Keratinocyte (primary cell): ENCODE measurements around a stretch of chr20.

DNA sequence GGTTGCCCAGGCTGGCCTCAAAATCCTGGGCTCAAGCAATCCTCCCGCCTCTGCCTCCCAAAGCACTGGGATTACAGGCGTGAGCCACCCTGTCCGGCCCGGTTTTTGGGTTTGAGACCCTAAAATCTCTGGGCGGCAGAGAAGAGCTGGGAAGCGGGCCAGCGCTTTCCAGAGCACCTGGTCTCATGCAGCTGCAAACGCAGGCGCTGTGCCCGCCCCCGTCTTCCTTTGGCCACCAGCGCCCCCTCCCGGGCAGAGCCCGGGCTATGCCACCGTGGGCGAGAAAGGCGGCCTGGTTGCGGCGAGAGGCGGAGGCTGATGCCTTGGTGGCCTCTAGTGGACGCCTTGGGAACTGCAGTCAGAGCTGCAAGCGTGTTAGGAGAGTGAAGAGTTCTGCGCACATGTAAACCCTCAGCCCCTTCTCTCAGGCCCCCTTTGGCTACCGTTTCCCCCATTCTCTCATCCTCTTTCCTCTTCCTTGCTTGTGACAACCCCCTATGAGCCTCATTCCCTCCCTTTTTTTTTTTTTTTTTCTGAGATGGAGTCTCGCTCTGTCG lies 7.7 kb downstream of the ID1 start:
CAGE:
- cytosol, long polyA minus RNA: no peak
- cytosol, long polyA plus RNA: no peak
- long polyA plus RNA: no peak
- nucleus, long polyA minus RNA: no peak
- nucleus, long polyA plus RNA: no peak

CAGE:
- cytosol, long polyA minus RNA: no peak
- cytosol, long polyA plus RNA: no peak
- long polyA plus RNA: no peak
- nucleus, long polyA minus RNA: no peak
- nucleus, long polyA plus RNA: no peak
Measured at GRCh38 chr20:31663853-31665027, 26.5 kb downstream of the COX4I2 start.

GRCh38 chr20:31665638-31666153 lies 28.0 kb downstream of the COX4I2 start:
CAGE:
- cytosol, long polyA minus RNA: no peak
- cytosol, long polyA plus RNA: no peak
- long polyA plus RNA: no peak
- nucleus, long polyA minus RNA: no peak
- nucleus, long polyA plus RNA: no peak

GRCh38 chr20:31694287-31695041 lies 28.2 kb downstream of the BCL2L1 start:
CAGE:
- cytosol, long polyA minus RNA: no peak
- cytosol, long polyA plus RNA: no peak
- long polyA plus RNA: no peak
- nucleus, long polyA minus RNA: no peak
- nucleus, long polyA plus RNA: no peak

CAGE:
- cytosol, long polyA minus RNA: no peak
- cytosol, long polyA plus RNA: start-site peak on the minus strand at chr20:31723900-31723972, 62 and 45 reads in 2 replicates
- long polyA plus RNA: no peak
- nucleus, long polyA minus RNA: no peak
- nucleus, long polyA plus RNA: start-site peak on the minus strand at chr20:31723882-31723979, 42 and 84 reads in 2 replicates
Measured at GRCh38 chr20:31723403-31724059, 863 bp upstream of the BCL2L1 start.

GRCh38 chr20:31779253-31779848 lies 39.8 kb upstream of the MYLK2 start:
CAGE:
- cytosol, long polyA minus RNA: no peak
- cytosol, long polyA plus RNA: no peak
- long polyA plus RNA: no peak
- nucleus, long polyA minus RNA: no peak
- nucleus, long polyA plus RNA: no peak

DNA sequence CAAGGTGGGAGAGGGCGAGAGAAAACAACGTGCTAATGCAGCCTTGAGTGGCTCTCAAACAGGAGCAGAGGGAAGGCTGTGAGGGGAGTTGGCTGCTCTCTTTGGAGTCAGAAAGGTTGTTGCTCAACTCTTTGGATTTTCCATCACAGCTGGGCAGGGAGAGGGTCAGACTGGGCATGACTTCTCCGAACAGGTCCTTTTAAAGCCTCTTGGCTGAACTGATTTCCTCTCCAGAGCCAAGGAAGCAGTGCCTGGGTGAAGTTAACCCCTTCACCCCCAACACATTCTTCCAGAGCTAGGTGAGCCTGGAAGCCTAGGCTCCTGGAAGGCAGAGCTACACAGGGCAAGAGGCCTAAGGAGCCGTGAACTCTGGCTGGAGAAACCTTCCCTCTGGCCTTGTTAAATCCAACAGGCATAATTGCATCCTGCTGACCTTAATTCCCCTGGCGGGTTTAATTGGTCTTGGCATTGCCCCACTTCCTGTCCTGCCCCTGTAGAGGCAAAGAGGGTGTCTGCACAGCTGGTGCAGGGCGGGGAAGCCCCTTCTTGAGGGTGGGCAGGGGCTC lies 3.7 kb upstream of the MYLK2 start:
CAGE:
- cytosol, long polyA minus RNA: no peak
- cytosol, long polyA plus RNA: no peak
- long polyA plus RNA: no peak
- nucleus, long polyA minus RNA: no peak
- nucleus, long polyA plus RNA: no peak

DNA sequence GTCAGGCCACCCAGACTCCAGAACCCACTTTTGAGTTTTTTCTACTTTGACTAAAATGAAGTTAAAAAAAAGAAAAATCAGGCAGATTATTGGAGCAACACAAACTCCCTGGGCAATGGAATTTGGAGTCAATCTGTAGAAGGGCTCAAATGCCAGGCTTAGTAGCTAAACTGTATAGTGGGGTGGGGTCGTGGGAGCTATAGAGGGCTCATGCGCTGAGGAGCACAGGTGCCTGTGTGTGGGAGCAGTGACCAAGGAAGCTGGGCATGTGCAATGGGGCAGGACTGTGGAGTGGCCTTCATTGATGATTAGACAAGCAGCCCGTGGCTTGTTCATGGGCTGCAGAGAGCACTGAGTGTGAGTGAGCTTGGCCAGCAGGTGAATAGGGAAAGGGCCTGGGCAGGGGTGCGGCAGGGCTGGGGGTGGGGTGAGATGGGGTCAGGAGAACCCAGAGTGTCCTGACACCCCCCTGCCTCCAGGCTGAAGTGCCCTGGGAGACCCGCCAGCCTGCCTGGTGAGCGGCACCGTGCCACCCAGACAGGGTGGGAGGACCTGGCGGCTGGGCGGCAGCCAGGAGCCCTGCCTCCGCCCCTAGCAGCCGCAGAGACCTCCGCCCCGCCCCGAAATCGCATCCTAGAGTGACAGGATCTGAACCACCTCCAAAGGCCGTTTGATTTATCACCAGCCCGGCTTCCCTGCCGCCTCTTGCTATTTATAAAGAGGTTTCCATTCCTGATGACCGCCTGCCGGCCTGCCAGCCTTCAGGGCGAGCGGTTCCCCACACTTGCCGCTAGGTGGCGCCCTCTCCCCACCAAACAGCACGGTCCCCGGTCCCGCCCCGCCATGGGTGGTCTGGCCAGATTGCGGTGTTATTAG lies 3.3 kb downstream of the MYLK2 start:
CAGE:
- cytosol, long polyA minus RNA: no peak
- cytosol, long polyA plus RNA: no peak
- long polyA plus RNA: no peak
- nucleus, long polyA minus RNA: no peak
- nucleus, long polyA plus RNA: no peak

DNA sequence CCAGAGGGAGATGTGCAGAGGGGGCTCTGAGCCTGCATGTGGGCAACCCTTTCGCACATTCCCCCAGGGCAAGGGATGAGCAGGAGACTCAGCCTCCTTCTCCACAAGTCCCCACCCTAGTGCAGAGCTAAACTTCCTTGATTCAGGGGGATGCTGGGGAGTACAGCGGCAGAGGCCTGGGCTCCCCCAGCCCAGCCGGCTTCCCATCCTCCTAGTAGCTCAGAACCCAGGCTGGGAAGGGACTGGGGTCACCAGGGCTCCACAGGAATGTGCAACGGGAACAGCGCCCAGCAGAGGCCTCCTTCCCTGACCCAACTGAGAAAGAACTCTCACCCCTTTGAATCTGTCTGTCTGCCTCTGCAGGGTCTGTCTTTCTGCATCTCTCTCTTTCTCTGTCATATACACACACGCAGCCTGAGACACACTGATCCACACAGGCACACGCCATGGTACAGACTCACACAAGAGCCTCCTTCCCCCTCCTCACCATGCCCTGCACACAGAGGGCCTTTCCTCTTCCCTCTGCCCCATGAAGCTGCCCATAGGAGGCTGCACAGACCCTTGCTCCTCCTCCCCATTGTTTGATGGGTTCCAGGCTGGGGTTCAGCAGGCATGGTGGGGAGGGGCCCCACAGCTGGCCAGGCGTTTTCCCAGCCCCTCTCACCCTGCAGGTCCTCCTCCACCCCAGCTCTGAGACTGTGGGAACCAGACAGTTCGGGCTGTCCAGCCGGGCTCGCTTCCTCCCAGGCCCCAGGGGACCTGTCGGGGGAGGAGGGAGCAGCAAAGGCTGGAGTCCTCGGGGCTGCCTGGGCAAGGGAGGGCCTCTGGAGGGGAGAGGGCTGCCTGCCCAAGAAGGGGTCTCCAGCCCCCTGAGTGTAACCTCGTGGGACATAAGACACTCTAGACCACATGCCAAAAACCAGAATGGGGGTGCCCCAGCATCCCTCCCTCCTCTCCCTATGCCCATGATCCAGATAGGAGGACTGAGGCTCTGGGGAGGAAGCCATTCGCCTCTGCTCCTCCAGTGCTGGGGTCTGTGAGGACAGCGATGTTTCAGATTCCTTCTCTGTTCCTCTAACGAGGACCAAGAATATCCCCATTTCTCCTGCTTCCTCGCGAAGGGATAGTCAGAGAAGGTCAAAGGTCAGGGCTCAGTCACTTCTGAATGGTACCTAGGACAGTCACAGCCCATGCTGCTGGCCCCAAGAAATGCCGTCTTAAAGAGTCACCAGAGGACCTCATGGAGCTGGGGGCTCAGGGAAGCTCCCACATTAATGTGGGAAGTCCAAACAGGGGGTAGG lies 2.6 kb downstream of the FOXS1 start:
CAGE:
- cytosol, long polyA minus RNA: no peak
- cytosol, long polyA plus RNA: no peak
- long polyA plus RNA: no peak
- nucleus, long polyA minus RNA: no peak
- nucleus, long polyA plus RNA: no peak

GRCh38 chr20:31945143-31945863 lies 6.5 kb downstream of the PDRG1 start:
CAGE:
- cytosol, long polyA minus RNA: no peak
- cytosol, long polyA plus RNA: no peak
- long polyA plus RNA: no peak
- nucleus, long polyA minus RNA: no peak
- nucleus, long polyA plus RNA: no peak

DNA sequence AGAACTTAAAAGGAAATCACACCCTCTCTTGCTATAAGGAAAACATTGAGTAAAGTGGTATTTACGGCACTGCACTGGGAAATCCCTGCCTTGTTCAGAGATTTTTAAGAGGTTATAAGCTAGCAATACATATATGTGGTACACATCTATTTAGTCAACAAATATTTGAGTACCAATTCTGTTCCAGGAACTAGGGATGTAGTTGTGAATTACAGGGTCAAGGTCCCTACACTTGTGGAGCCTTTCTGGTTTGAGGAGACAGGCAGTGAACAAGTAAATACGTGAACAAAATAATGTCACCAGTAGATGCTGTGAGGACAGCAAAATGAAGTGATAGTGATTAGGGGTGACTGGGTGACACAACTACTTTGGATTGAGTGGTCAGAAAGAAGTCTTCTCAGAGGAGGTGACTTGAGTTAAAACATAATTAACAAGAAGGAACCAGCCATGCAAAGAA lies 1.8 kb downstream of the TM9SF4 start:
CAGE:
- cytosol, long polyA minus RNA: no peak
- cytosol, long polyA plus RNA: no peak
- long polyA plus RNA: no peak
- nucleus, long polyA minus RNA: no peak
- nucleus, long polyA plus RNA: no peak

DNA sequence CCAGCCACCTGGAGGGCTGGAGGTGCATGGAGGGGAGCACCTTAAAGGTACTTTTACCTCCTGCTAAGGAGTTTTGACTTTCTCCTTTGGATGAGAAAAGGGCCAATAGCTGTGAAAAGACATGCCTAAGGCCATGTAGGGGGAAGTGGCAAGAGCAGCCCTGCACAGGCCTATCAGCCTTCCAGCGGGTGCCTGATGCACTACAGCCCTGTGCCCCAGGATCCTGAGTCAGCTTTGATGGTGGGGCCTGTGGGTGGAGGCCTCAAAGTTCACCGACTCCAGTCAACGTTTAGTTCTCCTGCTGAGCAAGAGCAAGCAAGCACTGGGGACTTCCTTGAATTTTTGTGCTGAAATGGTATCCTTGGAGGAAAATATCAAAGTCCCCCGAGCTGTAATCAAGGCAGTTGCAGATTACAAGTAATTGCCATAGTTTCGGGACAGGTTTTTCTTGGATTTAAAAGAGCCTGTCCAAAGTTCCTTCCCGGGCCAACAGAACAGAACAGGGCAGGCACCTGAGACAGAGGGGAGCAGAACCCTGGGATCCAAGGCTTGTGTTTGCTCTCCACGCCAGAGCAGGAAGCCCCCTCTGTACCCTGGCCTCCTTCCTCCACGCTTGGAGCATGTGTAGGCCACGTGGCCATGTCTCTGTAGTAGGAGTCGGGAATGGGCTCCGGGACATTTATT lies 25.5 kb downstream of the PLAGL2 start:
CAGE:
- cytosol, long polyA minus RNA: no peak
- cytosol, long polyA plus RNA: no peak
- long polyA plus RNA: no peak
- nucleus, long polyA minus RNA: no peak
- nucleus, long polyA plus RNA: no peak

DNA sequence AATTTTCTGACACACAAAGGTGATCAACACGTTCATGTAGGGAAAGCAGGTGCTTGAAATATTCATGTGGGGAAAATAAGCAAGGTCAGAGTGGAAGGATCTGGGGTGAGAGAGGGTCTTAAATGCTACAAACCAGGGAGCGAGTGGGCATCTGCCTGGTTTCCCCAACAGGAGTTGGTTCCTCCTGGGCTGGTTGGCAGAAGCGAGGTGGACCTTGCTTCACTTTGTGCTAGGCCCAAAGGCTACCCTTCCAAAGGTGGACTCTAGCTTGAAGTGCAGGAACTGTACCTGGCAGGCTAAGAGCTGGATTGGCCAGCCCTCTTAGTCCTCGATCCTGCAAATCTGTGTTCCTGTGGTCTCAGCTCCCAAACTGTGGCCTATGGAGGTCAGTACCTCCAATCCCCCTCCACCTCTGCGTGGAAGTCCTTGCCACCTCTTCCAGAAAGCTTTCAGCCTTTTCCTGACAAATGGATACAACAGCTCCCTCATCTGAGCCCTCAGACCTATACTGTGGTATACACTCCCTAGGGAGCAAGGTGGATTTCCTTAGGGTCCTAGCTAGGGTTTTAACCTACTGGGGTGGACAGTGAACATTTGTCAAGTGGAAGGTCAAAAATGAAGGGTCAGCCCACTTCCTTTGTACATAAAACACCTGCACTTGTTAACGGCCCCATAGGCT lies 16.6 kb downstream of the PLAGL2 start:
CAGE:
- cytosol, long polyA minus RNA: no peak
- cytosol, long polyA plus RNA: no peak
- long polyA plus RNA: no peak
- nucleus, long polyA minus RNA: no peak
- nucleus, long polyA plus RNA: no peak

CAGE:
- cytosol, long polyA minus RNA: no peak
- cytosol, long polyA plus RNA: no peak
- long polyA plus RNA: no peak
- nucleus, long polyA minus RNA: no peak
- nucleus, long polyA plus RNA: no peak
Measured at GRCh38 chr20:32194781-32195110, 12.8 kb downstream of the PLAGL2 start.

GRCh38 chr20:32249345-32249752 lies 28.1 kb upstream of the KIF3B start:
CAGE:
- cytosol, long polyA minus RNA: no peak
- cytosol, long polyA plus RNA: no peak
- long polyA plus RNA: no peak
- nucleus, long polyA minus RNA: no peak
- nucleus, long polyA plus RNA: no peak

GRCh38 chr20:32327351-32327705 lies 30.8 kb upstream of the ASXL1 start:
CAGE:
- cytosol, long polyA minus RNA: no peak
- cytosol, long polyA plus RNA: no peak
- long polyA plus RNA: no peak
- nucleus, long polyA minus RNA: no peak
- nucleus, long polyA plus RNA: no peak

DNA sequence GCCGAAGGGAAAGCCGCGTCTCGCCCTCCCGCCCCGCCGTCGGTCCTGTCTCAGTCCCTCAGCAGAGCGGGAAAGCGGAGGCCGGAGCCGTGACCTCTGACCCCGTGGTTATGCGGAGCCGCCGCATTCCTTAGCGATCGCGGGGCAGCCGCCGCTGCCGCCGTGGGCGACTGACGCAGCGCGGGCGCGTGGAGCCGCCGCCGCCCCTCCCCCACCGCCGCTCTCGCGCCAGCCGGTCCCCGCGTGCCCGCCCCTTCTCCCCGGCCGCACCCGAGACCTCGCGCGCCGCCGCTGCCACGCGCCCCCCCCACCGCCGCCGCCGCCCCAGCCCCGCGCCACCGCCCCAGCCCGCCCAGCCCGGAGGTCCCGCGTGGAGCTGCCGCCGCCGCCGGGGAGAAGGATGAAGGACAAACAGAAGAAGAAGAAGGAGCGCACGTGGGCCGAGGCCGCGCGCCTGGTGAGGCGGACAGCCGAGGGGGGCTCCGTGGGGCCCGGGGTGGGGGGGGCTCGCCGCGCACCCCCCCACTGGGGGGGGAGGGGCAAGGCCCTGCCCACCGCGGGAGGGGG lies 328 bp downstream of the ASXL1 start:
CAGE:
- cytosol, long polyA minus RNA: no peak
- cytosol, long polyA plus RNA: no peak
- long polyA plus RNA: start-site peak on the plus strand centred at position 169 of the sequence, 446 bp wide, 43 and 57 reads in 2 replicates
- nucleus, long polyA minus RNA: start-site peak on the plus strand centred at position 190 of the sequence, 129 bp wide, 7 reads
- nucleus, long polyA plus RNA: start-site peak on the plus strand centred at position 100 of the sequence, 328 bp wide, 23 and 43 reads in 2 replicates

CAGE:
- cytosol, long polyA minus RNA: no peak
- cytosol, long polyA plus RNA: no peak
- long polyA plus RNA: no peak
- nucleus, long polyA minus RNA: no peak
- nucleus, long polyA plus RNA: no peak
Measured at GRCh38 chr20:32445887-32446329, 87.8 kb downstream of the ASXL1 start.

DNA sequence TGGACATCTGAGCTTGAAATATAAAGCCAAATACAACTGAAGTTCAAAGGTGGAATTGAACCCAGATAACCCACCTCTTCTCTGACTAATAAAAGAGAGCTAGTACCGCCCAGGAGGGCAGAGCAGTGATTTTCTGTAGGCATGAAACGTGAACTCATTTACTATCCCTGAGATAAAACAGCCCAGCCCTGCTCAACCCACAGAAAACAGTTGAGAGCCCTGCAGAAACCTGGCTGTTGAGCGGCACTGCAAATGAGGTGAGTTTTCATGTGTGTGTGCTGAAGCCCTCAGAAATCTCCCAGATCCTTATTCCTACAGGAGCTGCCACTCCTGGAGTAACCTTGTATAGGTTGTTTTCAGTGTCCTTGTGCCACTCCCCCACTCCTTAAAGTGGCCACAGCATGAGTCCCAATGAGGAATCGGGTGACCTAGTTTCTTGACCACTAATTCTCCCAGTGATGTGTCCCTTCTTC lies 99.2 kb downstream of the NOL4L start:
CAGE:
- cytosol, long polyA minus RNA: no peak
- cytosol, long polyA plus RNA: no peak
- long polyA plus RNA: no peak
- nucleus, long polyA minus RNA: no peak
- nucleus, long polyA plus RNA: no peak

DNA sequence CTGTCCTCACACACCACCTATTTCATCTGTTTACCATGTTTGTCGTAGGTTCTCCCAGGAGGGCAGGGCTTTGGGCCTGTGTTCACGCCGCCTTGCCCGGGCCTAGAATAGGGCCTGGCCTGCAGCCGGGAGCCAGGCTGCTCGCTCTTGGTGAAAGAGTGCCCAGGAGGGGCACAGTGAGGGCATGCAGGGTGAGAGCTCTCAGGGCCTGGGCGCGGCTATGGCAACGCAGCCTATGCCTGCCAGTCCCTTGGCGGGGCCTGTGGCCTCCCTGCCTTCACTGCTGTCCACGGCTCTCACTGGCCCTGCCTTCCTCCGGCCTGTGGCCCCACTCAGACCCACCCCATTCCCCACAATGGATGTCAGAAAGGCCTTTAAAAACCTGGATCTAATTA lies 22.6 kb upstream of the NOL4L start:
CAGE:
- cytosol, long polyA minus RNA: no peak
- cytosol, long polyA plus RNA: no peak
- long polyA plus RNA: no peak
- nucleus, long polyA minus RNA: no peak
- nucleus, long polyA plus RNA: no peak